SJSA1 (cell line): ENCODE measurements around a stretch of chr7.

- RAMPAGE, long total RNA = no peak
Measured at GRCh38 chr7:155739419-155740179, 72.7 kb downstream of the SHH start.

- RAMPAGE, long total RNA = no peak
Measured at GRCh38 chr7:155803342-155803655, 9.0 kb downstream of the SHH start.

DNA sequence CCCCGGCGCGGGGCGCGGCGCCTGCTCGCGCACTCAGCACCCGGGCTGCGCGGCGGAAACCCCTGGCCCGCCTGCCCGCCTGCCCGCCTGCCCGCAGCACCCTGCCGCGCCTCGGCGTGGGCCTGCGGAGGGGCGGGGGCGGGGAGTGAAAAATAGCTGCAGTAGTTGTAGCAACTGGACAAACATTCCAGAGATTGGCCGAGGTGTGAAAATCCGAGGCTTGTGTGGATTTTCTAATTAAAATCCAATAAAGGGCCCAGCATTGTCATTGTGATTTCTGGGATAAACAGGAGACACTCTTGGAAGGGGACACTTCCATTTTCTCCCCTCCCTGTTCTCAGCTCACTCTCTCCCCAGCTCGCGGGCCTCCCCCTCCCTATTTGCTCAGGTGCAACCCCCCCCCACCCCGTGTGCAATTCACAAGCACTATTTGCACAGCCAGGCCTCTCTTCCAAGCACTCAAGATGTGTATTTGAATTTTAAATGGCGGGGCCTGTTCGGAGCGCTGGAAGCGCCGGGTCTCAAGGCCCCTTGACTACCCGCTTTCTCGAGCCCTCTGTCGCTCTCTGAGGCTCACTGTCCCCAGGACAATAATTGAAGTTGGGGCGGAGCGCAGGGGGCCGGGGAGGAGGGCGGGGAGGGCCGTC is 8.0 kb downstream of the SHH start:
- RAMPAGE, long total RNA = no peak

DNA sequence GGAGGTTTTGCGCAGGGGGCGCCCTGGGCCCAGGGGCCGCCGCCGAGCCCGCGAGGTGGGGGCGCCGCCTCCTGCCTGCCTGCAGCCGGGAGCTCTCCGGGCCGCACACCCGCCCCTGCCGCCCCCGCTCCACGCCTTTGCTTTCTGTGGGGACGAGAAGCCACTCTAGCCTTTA is 7.2 kb downstream of the SHH start:
- RAMPAGE, long total RNA = no peak

DNA sequence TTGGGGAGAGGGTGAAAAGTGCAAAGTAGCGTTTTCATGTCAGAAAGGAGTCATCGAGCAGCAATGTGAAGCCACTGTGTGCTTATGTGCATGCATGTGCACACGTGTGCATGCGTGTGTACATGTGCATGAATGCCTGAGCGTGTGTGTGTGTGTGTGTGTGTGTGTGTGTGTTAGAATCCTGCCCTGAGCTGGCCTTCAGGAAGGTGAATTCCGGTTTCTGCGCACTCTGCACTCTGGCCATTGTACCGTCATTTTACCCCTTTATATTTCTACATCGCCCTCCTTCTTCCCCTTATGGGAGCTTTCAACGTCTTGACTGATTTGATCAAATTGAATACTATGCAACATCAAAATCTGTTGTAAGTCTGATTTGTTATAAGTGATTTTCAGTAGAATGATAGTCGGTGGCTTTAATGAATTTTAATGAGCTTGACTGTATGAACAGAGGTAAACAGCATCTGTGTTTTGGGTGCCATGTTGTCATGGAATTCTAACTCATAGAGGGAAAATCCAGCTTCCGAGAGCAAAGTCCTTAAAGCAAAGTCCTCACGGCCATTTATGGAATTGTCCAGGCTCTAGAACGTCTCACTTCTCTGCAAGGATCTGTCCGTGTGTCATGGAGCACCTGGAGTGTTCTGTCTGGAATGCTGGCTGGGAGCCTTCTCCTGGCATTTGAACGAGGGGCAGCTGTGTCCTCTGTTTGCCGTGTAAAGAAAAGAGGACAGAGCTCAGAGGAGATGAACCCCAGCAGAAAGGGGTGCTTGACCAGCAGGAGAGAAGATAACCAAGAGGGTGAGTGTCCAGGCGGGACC is 148.7 kb upstream of the SHH start:
- RAMPAGE, long total RNA = no peak

DNA sequence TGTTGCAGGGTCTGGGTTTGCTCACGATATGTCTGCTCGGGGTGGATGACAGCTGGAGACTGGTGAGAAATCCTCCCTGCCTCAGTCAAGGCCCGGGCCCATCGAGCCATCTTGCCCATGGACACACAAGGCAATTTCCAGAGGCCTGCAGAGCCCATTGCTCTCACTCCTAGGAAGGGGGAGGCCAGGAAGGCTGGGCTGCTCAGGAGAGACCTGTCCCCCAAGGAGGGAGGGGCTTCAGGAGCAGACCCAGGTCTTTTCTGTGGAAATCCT is 391.7 kb upstream of the SHH start:
- RAMPAGE, long total RNA = no peak

- RAMPAGE, long total RNA = no peak
Measured at GRCh38 chr7:156347754-156348253, 292.8 kb upstream of the RNF32 start.

- RAMPAGE, long total RNA = no peak
Measured at GRCh38 chr7:156402281-156402798, 238.2 kb upstream of the RNF32 start.

GRCh38 chr7:156607984-156608508 is 32.5 kb upstream of the RNF32 start:
- RAMPAGE, long total RNA = no peak

DNA sequence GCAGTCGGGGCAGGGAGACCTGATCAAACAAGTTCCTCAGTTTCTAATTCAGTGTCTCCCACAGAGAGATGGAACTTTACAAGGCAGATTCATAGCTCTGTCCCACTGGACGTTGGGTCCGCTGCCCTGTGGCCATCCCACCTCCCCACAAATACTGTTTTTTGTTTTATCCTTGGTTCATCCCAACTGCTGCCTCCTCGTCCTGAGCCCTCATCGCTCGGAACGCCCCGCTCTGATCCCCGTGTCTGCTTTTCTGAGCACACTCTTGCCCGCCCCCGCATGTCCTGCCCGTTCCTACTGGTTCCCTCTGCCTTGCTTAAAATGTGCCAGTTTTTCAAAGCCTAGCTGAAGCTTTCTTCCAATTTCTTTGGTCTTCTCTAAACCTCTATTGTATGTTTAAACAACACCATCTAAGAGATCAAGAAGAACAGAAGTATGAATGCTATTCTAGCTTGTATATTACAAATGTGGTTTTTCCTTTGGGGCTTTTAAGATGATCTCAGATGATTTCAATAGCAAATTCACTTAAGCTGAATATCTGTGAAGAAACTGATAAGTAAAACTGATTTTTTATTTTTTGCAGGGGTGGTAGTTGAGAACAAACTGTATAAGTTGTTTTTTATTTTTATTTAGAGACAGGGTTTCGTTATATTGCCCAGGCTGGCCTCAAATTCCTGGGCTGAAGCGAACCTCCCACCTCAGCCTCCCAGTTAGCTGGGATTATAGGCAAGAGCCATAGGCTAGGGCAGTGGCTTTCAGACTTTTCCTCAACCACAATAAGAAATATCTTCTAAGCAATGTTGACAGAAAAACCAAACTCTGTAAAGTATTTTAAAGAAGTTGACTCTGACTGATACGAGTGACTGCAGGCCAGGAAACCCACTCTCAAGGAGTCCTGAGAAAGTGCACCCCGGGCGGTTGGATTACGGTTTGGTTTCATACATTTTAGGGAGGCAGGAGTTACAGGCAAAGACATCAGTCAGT is 19.6 kb downstream of the RNF32 start:
- RAMPAGE, long total RNA = no peak

- RAMPAGE, long total RNA = no peak
Measured at GRCh38 chr7:156667938-156668823, 27.6 kb downstream of the RNF32 start.

GRCh38 chr7:157040757-157041412 is 30.4 kb upstream of the MNX1 start:
- RAMPAGE, long total RNA = no peak

DNA sequence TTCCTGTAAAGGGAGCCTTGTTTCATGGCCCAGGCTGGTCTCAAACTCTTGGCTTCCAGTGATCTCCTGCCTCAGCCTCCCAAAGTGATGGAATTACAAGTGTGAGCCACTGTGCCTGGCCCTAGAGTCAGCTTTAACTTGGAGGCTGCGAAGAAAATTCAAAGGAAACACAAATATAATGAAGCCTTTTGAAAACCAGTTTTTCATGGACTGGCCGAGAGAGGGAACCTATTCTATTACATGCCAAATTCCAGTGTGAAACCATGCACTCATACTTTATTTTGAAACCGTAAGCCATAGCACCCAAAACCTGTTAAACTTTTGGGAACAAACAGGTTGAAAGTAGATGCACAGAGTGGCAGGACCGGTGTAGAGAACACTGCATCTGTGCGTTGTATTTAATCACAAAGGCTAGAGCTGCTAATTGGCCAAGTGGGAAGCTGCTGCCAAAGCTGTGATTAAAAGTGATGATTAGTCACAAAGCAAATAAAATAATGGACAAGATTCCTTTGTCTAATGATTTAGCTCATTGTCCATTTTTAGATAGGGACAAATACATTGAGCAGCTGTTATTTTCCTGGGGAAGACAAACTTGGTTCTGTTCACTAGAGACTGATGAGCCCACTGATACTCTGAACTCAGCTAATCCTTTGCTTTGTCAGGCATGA is 19.5 kb downstream of the UBE3C start:
- RAMPAGE, long total RNA = no peak

DNA sequence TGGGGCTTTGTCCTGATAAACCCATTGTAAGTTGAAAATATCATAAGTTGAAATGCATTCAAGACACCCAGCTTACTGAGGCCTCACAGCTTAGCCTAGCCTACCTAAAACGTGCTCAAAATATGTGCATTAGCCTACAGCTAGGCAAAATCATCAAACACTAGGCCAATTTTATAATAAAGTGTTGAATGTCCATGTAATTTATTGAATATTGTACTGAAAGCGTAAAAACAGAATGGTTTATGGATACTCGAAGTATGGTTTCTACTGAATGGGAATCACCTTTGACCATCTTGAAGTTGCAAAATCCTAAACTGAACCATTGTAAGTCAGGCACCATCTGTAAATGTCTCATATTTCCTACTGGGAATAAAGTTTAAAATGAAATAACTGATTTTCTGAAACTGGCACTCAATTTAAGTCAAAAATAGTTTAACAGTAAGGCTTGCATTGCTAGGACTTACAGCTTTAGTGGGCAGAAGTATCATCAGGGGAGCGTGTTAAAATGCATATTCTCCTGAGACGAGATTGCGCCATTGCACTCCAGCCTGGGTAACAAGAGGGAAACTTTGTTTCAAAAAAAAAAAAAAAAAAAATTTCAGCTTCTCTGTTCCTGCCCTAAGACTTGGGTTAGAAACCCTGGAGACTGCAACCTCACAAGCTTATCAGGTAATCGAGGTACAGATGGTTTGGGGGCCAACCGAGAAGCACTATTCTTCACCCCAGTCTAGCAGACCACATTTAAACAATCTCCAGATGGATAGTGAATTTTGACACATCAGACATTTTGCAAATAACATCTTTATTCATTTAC is 65.3 kb downstream of the UBE3C start:
- RAMPAGE, long total RNA = no peak

- RAMPAGE, long total RNA = no peak
Measured at GRCh38 chr7:157210530-157211304, 72.0 kb downstream of the UBE3C start.

GRCh38 chr7:157239008-157239695 is 97.7 kb upstream of the DNAJB6 start:
- RAMPAGE, long total RNA = no peak

DNA sequence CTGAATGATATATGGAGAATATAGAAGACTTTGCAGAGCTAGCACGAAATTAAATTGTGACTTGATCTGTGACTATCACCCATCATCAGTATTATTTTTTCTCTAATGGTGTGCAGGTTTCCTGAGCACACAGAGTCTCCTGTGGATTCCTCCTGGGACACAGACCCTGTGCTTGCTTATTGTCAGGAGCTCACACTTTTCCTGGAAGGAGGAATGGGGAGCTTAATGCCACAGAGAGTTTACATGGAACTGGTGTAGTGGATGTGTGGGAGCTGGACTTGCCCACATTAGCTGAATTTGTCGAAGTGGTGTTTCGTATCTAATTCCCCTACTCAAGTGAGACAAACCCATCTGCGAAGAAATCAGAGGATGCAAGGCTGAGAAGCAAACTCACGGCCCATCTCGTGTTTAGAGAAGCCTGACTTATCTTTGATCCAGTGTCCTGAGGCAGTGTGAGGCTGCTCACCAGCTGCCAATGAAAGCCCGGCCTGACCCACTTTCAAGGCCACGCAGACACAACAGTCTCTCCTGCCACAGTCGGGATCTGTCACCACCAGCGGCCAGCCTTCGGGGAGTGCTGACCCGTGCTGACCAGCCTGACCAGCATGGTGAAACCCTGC is 7.6 kb upstream of the DNAJB6 start:
- RAMPAGE, long total RNA = no peak

DNA sequence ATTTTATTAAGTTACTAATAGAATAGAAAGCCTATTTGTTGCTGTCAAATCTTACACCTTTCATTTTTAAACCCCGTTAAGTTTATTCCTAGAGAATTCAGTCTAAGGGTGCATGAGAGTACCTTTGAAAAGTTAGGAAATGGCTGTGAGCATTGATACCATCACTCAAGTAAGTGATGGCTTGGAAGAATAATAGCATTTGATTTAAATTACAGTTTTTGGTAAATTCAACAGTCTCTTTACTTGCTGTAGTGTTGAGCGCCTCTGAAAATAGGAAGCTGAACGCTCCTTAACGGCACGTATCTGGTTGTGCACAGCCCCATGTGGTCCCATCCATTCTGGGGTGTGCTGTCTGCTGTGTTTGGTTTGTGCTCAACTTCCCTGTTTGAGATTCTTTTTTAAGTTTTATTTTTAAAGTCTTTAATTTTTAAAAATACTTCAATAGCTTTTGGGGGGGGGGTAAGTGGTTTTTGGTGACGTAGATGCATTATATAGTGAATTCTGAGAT is 51.4 kb downstream of the DNAJB6 start:
- RAMPAGE, long total RNA = no peak

GRCh38 chr7:157568416-157569497 is 232.0 kb downstream of the DNAJB6 start:
- RAMPAGE, long total RNA = no peak

DNA sequence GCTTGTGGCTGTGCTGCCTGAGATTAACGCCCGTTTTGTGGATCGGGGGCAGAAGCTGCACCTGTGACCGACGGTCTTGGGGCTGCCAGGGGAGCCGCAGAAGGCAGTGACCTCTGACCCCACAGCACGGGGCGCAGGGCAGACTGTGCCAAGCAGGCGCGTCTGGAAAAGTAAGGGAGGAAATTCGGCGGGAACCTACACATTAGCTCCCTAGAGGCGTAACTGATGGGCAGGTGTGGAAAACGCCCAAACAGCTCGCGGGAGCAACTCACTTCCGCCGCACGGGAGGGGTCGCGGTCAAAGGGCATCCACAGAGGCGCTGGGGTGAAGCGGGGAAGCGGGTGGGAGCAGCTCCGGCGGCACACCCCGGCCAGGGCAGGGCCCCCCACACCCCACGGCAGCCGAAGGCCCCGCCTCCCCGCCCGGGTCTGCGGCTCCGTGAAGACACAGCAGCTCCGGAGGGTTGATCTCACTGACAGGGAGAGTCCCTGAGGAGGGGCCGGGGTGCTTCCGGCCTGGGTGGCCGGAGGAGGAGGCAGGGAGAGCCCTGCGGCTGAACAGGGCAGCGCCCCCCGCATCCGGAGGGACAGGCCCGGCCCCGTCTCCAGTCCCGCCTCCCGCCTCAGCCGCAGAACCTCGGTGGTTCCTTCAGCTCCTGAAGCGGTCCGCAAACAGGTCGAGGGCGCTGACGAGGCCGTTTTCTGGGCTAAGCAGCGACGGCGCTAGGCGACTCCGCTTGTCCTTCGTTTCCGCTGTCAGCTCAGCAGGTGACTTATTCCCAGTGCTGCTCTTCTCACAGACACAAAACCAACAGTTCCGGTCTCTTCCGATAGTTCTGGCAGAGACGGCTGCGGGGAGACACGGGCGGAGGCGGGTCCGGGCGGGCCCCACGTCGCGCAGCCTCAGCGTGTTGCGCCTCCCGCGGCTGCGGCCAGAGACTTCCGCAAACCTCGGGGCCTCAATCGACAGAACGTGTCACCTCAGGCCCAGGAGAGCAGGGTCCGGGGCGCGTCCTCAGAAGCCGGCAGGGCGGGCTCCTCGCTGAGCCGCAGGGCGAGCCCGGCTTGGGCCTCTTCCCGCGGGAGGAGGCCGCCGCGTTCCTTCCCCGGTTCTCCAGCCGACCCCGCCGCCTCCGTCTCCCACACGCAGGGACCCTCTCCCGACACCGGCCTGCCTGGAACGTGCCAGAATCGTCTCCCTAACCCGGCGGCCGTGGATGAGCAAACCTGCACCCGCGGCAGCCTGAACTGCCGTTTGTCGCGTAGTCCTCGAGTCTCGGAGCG is 276.2 kb downstream of the DNAJB6 start:
- RAMPAGE, long total RNA = no peak